Renal cortical epithelial cell (primary cell): ENCODE data around the genes OR1M1, ZNF699 and ZNF266.

- RRBS, result no CpG with 5 or more reads among the region's 11 CpGs
Measured at GRCh38 chr19:7937829-7938440, 5.5 kb downstream of the TIMM44 start.

DNA sequence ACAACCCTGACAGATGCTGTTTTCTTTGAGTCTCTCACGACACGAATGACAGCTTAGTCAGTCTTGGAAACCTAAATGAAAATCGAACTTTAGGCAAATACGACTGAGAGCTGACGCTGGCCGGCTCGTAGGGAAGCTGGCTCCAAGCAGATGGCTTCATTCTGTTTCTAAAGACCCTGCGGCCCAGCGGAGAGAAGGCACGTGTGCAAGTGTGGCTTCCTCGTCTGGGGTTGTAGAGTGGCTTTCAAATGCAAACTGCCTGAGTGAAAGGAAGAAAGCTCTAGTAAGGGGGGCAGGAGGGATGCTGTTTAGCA, 26.1 kb upstream of the TIMM44 start:
- RRBS, result no CpG with 5 or more reads among the region's 11 CpGs

GRCh38 chr19:8017697-8018296, 12.4 kb upstream of the ELAVL1 start:
- RRBS, result no CpG with 5 or more reads among the region's 19 CpGs

DNA sequence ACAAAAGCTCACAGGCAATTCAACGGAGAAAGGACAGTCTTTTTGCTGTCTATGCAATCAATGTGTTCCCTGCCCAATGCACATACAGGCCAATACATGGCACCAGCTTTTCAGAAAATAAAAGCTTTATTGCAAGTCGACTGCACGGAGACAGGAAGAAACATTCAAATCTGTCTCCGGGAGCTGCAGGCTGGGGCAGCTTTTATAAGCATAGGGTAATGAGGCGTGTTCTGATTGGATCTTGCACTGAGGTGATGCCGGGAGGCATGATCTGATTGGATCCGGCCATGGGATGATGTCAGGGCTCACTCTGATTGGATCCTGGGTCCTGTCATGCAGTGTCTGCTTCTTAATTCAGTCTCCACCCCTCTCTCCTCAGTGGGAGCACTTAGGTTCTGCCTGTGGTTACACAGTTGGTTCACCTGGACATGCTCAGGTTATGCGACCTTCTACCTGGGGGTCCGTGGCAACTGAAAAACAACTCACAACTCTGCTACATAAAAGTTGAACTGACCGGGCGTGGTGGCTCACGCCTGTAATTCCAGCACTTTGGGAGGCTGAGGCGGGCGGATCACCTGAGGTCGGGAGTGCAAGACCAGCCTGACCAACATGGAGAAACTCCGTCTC, 11.8 kb upstream of the FBN3 start:
- RRBS, result 12% methylated on average over 1 of the region's 16 CpGs

GRCh38 chr19:8210485-8211031, 1.4 kb downstream of the CERS4 start:
- RRBS, result no CpG with 5 or more reads among the region's 9 CpGs

GRCh38 chr19:8250646-8251372, 41.6 kb downstream of the CERS4 start:
- RRBS, result no CpG with 5 or more reads among the region's 19 CpGs

DNA sequence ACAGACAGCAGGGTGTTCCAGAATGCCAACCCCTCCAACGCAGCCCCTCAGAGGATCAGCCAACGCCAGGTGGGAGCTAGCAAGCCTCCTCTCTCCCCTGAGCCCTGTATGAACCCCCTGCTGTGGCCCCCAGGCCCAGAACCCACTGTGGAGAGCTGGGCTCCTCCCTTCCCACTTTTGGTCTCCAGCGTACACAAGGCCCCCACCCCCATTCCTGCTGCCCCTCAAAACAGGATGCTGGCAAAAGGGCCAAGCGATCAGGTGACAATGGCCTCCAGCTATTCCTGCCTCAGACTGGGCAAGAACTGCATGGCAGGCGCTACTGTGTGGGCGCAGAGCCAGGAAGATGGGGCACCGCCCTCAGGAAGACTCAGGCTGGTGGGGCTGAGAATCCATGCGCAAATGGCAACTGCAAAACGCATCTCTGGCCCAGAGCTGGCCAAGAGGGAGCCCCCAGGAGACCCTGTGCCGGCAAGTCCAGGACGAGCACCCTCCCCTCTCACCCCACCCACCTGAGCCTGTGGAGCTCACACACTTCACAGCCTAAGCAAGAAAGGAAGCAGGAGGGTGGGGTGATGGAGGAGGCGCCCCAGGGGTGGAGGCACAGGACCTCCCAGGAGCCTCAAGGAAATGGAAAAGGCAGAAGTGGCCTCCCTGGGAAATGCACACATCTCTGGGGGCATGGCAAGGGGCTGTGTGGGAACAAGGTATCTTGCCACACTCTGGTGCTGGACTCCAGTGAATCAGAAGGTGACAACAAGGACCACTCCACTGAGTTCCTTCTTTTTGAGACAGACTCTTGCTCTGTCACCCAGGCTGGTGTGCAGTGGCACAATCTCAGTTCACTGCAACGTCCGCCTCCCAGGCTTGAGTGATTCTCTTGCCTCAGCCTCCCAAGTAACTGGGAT, 3.8 kb upstream of the CD320 start:
- RRBS, result no CpG with 5 or more reads among the region's 14 CpGs

GRCh38 chr19:8390563-8391161, 502 bp downstream of the RAB11B start:
- RRBS, result 2% methylated on average over 8 of the region's 37 CpGs

DNA sequence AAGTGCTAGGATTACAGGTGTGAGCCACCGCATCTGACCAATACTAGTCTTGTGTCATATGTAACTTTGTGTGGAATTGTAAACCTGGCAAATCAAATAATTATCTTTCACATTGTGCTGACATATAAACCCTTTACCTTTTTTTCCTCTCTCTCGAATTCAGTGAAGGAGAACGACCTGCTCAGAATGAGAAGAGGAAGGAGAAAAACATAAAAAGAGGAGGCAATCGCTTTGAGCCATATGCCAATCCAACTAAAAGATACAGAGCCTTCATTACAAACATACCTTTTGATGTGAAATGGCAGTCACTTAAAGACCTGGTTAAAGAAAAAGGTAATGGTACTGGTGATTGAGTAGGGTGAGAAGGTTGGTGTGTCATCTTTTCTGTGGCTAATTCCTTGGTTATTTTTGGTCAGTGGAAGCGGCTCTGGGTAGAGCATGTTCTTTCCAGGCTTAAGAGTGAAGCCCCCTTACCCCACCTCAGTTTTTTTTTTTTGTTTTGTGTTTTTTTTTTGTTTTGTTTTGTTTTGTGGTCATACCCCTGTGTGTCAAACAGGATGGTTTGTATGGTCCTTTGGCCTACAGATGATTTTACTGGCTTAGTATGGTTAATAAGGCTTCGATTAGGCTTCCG, 10.6 kb downstream of the HNRNPM start:
- RRBS, result no CpG with 5 or more reads among the region's 7 CpGs

- RRBS, result no CpG with 5 or more reads among the region's 15 CpGs
Measured at GRCh38 chr19:8463168-8463862, 18.5 kb downstream of the HNRNPM start.

- RRBS, result no CpG with 5 or more reads among the region's 12 CpGs
Measured at GRCh38 chr19:8500000-8500743, 2.3 kb downstream of the PRAM1 start.

GRCh38 chr19:8506754-8507231, 4.4 kb upstream of the PRAM1 start:
- RRBS, result no CpG with 5 or more reads among the region's 13 CpGs

DNA sequence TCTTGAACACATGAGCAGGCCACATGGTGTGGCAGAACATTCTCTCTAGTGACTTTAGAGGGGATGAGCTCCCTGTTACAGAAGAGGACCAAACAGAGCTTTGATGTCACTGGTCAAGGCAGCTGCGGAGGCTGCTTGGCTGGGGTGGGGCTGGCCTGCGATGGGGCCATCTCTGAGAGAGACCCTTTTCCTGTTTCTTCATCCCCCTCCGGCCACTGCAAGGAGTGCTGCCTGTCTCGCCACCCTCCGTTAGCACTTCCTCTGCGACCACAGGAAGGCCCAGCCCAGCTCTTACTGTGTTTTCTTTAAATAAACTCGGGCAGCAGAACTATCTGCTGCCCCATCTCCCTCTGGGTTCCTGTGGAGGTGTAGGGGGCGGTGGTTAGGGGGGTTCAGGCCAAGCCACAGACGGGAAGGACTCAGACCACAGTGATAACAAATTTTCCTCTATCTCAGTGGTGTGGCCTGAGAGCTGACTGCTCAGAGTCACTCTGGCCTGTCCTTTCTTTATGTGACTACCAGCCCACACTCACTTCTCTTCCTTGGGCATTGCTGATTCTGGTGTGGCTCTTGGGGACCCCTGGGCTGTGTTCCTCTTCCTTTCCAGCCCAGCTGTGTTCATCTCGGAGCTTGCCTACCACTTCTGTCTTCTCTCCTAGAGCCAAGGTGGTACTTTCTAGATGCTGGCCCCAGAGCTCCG, 27.4 kb downstream of the ACTL9 start:
- RRBS, result no CpG with 5 or more reads among the region's 11 CpGs

GRCh38 chr19:8821928-8822140, 10.3 kb downstream of the ZNF558 start:
- RRBS, result no CpG with 5 or more reads among the region's 3 CpGs

- RRBS, result no CpG with 5 or more reads among the region's 7 CpGs
Measured at GRCh38 chr19:9039787-9040192, 47.1 kb upstream of the OR1M1 start.

- RRBS, result no CpG with 5 or more reads among the region's 2 CpGs
Measured at GRCh38 chr19:9086755-9087174, at the start of gene OR1M1. OR1M1 (plus strand) TSS chr19:9087061.

GRCh38 chr19:9155922-9156921, 16.0 kb downstream of the ZNF317 start:
- RRBS, result no CpG with 5 or more reads among the region's 5 CpGs

GRCh38 chr19:9309093-9310446, at the start of gene ZNF699:
ZNF699 (minus strand) TSS chr19:9309838.
- RRBS, result 2% methylated on average over 15 of the region's 77 CpGs

- RRBS, result no CpG with 5 or more reads among the region's 1 CpG
Measured at GRCh38 chr19:9411369-9411750, 24.0 kb downstream of the ZNF266 start.

- RRBS, result 1% methylated on average over 8 of the region's 68 CpGs
Measured at GRCh38 chr19:9434805-9436169, at the start of gene ZNF266. ZNF266 (minus strand) TSS chr19:9435573.